GM12891 (cell line): ENCODE measurements around the genes GLRA3, ASB5 and CDKN2AIP.

DNA sequence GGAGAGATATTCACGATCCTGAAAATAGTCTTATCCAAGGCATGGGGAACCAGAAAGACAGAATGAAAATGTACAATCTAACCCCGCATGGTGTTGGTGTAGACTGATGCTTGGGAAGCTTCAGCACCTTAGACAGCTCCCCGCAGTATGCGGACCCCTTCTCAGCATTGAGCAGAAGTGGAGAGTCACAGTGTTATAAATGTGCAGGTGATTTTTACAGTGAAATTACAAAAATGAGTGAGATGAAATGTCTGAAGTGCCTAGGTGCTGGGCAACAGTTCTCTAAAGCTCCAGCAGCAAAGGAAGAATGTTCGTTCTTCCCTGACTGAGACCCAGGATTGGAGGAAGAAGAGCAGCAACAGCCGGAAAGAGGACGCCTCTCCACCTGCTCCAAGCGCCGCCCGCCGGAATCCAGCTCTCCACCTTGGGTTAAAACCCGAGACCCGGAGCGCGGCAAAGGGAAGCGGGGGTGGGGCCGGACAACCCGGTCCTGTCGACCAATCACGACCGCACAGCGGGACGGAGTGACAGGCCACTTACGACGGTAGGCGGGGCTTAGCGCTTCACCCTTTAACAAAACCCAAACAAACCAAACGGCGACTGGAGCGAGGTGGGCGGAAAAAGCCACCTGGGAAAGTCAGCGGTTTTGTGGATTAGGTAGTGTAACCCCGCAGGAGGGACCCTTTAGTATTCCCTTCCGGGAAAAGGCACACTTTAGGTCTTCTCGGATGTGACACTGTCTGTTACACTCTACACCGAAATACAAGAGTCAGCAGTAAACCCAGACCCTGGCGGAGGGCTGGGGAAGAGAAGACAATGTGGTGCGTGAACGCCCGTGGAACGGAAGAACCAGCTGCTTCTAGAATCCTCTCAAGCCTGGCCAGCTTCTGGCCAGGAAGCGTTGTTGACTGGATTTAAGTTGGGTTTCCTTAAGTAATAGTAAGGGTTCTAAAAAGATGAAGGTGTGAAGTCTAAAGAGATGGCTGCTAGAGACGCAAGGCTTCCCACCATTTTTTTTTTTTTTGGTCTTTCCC lies at the start of gene GLRA3:
TSS of gene GLRA3 (minus strand) at position 431 of the 1,034 bp plus-strand sequence.
- RRBS: 61% methylated on average over 3 of the region's 43 CpGs

- RRBS: no CpG with 5 or more reads among the region's 12 CpGs
Observed at GRCh38 chr4:176268855-176269490, at the start of gene ASB5. ASB5 (minus strand) TSS chr4:176269222.

GRCh38 chr4:176276993-176277755 lies 8.2 kb upstream of the ASB5 start:
- RRBS: no CpG with 5 or more reads among the region's 16 CpGs

DNA sequence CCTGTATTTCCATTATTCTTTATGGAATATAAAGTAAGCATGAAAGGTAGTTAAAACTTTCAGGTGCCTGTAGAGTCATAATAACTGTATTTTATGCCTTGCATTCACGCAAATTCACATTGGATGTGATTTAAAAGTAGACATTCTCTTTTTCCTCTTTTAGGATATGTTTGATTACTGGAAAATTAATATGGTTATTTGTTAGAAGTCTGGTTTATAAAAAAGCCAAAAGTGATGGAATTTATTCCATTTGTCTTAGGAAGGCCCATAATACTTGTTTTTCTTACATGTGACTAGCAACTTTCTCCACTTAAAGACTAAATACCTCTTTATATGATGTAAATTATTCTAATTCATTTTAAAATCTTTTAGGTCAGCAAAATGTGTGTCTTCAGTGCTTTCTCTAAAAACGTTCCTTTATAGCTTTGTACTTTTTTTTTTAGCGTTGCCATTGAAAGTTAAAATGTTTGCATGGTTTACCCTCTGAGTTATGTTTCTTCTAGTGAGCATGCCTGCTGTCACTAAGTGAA lies 8.9 kb downstream of the SPCS3 start:
- RRBS: no CpG with 5 or more reads among the region's 3 CpGs

GRCh38 chr4:176791389-176792087 lies 1.2 kb downstream of the VEGFC start:
- RRBS: no CpG with 5 or more reads among the region's 11 CpGs

DNA sequence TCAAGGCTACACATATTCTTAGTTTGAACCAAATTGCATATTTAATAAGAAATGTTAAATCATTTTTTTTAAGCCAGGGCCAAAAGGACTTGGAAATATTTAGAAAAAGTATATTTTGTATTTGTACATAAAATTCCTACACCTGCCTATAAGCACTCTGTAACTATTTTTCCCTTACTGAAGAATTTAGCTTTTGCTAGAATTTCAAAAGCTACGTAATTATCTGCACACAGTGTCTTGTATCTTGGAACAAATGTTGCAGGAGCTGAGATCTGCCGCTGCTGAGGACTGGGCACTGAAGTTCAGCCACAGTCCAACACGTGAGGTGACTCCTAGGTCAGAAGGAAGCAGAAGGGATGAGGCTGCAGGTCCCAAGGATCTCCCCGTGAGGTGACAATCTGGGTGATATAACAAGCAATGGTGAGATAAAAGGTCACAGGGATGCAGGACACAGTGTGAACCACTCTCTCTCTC lies 1416.2 kb upstream of the TENM3 start:
- RRBS: no CpG with 5 or more reads among the region's 4 CpGs

GRCh38 chr4:181264798-181265425 lies 978.3 kb upstream of the TENM3 start:
- RRBS: no CpG with 5 or more reads among the region's 12 CpGs

DNA sequence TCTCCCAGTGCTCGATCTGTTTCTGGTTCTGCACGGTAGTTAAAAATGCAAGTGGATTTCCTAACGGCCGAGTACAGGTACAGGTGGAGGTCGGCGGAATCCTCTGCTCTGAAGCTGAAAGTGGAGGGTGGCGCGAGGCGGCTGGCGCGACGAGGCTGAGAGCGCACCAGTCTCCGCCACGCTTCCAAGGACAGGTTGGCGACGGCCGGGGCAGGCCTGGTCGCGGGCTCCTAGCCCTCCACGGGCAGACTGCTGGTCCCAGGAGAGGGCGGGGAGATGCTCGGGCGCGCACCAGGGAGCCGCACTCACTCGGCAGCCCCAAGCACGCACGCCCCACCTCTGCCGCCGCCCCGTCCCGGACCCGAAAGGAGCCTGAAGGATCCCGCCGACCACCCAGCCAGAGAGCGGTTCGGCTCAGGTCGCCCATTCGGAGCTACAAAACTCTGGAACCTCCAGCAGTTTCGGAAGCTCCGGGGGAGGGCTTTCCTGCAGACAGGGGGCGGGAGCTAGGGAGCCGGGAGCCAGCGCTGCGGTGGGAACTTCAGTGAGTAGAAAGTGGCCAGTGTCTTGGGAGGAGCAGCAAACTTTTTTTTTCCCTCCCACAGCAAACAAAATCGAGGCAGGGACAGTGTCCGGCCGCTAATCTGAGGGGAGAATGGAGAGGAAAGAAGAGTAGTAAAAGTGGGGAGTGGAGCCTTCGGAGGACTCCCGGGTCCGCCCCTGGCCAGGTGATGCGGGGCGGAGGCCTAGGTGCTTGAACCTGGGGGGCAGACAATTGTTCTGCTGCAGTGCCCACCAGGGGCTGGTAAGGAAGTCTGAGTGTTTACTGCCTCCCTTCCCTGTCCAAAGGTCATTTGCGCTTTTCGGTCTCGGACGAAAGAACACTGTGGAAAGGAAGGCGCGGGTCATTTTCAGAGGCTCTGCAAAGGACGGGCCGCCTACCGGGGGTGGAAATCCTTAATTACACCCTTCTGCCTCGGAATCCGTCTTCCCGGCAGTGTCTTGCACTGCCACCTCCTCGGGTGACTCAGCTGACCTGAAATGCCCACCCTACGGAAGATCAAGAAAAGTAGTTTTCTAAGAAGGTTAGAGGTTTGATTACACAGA lies 100.4 kb upstream of the TENM3 start:
- RRBS: 14% methylated on average over 2 of the region's 68 CpGs

DNA sequence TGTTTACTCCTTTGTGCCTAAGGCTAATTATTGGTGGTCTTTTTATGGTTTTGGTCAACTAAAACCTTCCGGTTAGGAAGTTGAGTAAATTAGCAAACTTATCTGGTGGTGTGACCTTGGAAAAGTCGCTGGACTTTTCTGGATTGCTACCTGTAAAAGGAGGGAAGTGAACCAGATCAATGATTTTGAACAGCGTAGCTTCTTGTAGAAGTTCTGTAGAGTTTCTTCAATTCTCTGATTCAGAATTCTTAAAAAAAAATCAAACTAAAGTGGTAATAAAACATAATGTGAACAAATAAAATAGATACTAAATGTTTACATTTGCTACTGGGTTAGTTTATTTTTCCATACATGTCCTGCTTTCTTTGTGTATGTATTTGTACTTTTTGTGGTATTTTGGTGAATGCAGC lies 215.2 kb downstream of the TENM3 start:
- RRBS: no CpG with 5 or more reads among the region's 3 CpGs

GRCh38 chr4:182862717-182863392 lies 54.3 kb downstream of the DCTD start:
- RRBS: 100% methylated on average over 1 of the region's 21 CpGs

- RRBS: under 1% methylated on average over 11 of the region's 17 CpGs
Observed at GRCh38 chr4:182916672-182917049, 525 bp downstream of the DCTD start.

DNA sequence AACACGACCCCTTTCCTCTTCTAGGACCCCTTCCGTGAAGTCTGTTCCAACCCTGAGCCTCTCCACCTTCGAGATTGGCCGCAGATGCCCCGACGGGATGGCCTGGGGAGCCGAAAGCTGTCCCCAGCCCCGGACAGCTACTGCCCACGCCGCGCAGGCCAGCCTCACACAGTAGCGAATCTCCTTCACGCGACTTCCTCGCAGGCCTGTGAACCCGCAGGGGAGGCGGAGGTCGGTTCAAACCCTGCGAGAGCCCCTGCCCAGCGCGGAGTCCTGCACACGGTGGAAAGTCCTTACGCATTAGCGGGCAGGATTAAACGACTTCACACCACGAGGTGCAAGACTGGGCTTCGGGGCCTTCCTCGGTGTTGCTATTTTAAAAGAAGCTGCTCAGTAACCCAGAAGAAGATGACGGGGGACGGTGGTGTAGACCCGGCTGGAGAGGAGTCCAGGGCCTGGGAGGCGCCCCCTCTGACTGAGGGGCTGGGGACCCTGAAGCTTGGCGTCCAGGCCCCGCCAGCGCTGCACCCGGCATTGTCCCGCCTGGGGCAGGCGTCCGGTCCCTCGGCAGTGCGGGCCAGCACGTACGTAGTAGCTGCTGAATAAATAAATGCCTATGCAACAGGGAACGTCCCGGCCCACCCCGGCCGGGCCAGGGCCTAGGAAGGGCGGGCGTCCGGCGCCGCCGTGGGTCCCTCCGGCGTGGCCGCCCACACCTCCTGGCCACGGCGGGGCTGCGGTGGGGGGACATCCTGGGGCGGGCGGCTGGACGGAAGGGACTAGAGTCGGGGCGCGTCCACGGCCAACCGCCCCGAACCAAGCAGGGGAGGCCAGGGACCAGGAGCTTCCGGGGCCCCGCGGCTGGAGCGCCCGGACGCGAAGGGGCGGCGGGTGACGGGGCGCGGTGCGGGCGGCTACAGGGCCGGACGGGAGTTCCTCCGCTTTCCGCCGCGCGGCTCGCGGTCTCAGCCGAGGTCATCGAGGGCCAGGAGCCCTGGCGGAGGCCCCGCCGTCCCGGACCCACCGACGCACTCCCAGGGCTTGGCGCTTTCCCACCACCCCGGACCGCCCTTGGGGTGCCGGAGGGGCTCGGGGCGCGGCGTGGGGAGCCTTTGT lies 1.1 kb upstream of the WWC2 start:
- RRBS: 8% methylated on average over 39 of the region's 107 CpGs

- RRBS: no CpG with 5 or more reads among the region's 5 CpGs
Observed at GRCh38 chr4:183146422-183147033, 47.5 kb downstream of the WWC2 start.

DNA sequence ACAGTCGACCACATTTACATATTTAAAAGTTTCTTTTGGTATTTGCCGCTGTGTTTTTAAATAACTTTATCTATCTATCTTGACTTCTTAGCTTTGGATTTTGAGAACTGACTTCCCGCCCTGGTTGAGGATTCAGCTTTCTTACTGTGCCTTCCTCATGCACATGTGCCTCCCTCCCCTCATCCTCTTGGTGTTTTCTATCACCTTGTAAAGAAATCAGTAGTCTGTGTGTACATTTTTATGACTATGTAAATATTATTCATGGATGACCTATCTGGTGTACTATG lies 72.6 kb downstream of the WWC2 start:
- RRBS: no CpG with 5 or more reads among the region's 3 CpGs

DNA sequence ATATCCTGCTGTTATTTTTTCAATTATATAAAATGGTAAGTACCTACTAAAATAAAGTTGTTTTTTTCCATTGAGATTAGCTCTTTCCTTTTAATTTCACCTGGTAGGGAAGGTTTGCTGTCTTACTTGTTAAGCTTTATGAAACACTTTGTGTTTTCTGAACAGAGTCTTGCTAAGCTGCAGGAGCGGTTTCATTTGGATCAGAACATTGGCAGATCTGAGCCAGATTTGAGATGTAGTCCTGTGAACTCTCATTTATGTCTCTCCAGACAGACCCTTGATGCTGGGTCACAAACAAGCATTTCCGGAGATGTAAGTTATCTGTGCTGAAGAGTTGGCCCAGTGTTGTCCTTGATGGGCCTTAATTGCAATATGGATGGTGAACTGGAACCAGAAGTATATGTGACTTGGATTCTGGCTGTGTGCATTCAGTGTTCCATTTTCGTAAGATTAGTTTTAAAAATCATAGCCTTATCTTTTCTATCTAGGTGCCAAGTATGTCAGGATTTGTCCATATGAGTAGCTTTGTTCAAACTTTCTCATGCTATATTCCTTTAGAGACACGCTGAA lies 71.4 kb downstream of the CLDN22 start:
- RRBS: no CpG with 5 or more reads among the region's 4 CpGs

GRCh38 chr4:183410991-183411671 lies 33.3 kb upstream of the CDKN2AIP start:
- RRBS: no CpG with 5 or more reads among the region's 15 CpGs

DNA sequence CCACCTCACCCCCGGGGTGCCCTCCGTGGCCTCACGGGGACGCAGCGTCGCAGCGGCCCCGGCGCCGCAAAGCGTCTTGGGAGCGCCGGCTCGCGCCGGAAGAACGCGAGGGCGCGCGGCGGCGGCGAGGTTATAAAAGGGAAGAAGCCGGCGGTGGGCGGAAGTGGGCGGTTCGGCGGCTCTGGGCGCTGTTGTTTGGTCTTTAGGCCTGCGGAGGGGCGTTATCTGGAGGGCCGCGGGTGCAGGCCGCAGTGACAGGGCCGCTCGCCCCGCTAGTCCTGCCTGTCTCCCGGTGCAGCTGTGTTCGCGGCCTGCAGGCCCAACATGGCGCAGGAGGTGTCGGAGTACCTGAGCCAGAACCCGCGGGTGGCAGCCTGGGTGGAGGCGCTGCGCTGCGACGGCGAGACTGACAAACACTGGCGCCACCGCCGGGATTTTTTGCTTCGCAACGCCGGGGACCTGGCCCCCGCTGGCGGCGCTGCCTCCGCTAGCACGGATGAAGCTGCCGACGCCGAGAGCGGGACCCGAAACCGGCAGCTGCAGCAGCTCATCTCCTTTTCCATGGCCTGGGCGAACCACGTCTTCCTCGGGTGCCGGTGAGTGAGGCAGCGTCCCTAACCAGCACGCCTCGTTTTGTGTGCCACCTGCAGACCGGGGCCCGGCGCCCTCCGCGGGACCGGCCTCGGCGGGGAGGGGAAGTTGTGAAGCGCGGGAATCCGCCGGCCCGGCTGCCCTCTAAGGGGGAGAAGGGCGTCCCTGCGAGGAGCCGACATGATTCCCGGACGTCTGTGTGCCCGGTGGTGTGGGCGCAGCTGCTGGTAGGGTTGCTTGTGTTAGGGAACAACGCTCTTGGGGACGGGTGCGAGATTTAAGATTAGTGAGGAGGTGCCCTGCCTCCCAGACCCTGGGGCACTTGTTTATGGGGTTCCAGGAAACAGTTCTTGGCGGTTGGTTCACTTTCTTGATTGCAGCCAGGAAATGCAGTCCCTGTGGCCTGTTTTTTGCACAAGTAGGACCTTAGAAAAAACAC lies at the start of gene CDKN2AIP:
TSS of gene CDKN2AIP (plus strand) at position 163 of the 1,030 bp plus-strand sequence.
- RRBS: under 1% methylated on average over 42 of the region's 99 CpGs

DNA sequence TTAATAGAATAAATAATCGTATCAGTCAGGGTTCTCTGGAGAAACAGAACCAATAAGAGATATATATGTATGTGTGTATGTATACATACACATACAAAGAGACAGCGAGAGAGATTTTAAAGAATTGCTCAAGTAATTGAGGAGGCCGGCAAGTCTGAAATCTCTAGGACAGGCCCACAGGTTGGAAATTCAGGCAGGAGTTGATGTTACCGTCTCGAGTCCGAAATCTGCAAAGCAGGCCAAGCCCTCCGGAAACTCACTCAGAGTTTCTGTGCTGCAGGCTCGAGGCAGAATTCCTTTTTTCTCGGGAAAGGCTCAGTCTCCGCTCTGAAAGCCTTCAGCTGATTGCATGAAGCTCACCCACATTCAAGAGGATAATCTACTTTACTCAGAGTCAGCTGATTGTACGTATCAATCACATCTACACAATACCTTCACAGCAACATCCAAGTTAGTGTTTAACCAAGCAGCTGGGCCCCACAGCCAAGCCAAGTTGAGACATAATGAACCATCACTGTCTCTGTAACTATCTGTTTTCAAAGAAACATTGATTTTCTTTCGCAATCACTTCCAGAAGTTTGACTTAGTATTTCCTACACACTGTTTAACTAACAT lies 40.5 kb downstream of the RWDD4 start:
- RRBS: no CpG with 5 or more reads among the region's 12 CpGs

DNA sequence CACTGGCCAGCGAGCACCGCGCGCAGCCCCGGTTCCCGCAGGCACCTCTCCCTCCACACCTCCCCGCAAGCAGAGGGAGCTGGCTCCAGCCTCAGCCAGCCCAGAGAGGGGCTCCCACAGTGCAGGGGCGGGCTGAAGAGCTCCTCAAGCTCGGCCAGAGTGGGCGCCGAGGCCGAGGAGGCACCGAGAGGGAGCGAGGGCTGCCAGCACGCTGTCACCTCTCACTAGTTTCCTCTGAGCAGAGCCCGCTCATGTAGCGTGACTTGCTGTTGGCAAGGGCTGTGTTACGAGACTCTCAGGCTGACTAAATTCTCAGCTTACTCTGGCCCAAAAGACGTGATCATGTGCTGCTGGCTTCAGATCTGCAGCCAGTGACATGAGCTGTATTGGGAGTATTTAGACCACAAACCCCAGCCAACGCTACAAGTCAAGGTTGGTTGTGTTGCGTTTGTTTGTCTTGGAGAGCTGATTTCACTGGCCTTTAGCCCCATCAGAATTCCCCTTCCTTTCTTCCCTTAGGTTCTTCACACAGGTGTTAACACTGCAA lies 87.8 kb downstream of the TRAPPC11 start:
- RRBS: no CpG with 5 or more reads among the region's 21 CpGs

DNA sequence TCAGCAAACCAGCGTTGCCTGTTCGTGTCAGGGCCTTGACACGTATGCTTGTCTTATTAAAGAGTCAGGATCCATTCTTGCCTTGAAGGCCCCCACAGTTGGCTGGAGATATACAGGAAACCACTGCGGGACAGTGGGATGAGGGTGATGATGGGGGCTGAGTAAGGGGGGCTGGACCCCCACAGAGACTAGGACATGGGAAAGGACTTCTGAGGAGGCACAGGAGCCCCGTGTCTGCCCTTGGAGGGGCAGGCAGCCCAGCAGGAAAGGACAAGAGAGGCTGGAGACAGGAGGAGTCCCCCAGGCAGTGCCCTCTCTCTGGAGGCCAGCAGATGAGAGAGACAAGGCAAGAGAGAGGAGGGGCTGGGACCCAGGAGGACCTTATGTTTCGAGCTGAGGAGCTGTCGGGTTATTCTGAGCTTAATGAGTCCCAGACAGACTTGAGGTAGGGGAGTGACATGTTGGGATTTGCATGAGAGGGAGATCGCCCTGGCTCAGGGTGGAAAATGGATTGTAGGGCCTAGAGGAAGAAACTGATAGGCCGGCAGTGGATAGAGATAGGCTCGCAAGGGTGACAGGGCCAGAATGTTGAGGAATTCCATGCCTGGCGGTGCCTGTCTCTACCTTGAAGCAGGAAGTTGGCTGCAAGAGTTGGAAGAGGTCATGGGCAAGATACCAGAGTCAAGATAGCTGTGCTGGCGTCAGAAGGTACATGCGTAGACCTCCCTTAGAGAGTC lies 19.2 kb downstream of the STOX2 start:
- RRBS: no CpG with 5 or more reads among the region's 13 CpGs